ENCODE results near the gene TMEM45A.

DNA sequence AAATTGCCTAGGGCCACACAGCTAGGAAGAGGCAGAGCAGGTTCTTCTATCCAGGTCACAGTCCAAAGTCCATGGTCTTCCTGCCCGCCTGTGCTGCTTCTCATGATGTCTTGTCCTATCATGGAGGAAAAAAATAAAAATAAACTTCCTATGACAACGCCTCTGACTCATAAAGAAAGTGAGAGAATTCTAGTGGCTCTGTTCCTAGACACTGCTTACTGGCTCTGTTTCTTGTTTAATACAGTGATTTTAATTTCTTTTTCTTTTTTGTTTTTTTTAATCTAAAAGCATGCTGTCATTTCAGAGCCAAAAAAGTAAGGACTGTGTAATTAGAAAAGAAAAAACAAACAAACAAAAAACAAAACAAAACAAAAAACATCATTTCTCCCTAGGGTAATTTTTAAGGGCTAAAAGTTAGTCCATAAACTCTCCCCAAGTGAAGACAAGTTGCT, 9.8 kb downstream of the COL8A1 start:
- RRBS: no CpG with 5 or more reads among the region's 2 CpGs

GRCh38 chr3:99684382-99685191, 46.2 kb downstream of the COL8A1 start:
- RRBS: no CpG with 5 or more reads among the region's 5 CpGs

GRCh38 chr3:99869508-99870031, 51.9 kb downstream of the CMSS1 start:
- RRBS: no CpG with 5 or more reads among the region's 1 CpG

GRCh38 chr3:99872975-99873687, 55.5 kb downstream of the CMSS1 start:
- RRBS: no CpG with 5 or more reads among the region's 1 CpG

DNA sequence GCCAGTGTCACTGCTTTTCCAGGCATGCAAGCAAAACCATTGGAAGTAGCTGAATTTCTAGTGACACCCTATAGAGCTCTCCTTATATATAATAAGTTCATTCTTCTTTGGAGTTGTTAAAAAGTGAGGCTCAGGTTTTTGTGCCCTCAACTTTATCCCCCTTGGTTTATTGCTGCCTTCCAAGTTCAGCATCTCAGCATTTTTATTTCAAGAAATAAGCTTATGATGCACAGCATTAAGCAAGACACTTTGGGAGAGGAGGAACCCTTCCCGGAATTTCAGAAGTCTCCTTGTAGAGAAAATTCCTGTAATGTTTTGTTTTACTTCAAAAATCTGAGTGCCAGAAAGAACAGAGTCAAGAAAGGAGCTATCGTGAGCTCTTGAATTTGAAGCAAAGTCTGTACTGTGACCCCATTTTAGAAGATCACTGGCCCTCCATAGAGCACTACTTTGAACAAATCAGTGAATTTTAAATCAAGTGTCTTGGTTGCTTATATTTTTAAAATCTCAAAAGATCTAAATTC, 93.1 kb downstream of the FILIP1L start:
- RRBS: no CpG with 5 or more reads among the region's 2 CpGs

DNA sequence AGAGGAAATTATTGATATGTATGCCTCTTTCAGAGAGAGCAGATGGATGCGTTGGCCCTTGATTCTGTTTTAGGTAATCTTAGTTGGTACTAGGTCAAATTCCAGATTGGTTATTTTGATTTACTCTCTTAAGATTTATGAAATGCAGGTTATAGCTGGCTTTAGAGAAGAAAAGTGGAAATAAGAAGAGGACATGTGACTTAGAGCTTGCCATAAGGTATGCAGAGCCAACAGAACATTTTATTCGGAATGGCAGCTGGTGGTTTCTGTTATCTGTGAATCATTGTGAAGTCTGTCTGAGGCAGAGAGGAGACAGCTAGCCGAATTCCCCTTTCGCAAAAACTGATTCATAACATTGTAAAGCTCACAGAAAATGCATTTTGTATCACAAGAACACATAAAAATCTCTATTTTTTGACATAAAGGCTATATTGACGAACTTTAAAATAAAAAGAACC, 82.1 kb downstream of the FILIP1L start:
- RRBS: no CpG with 5 or more reads among the region's 5 CpGs

GRCh38 chr3:100040431-100041013, 73.8 kb downstream of the FILIP1L start:
- RRBS: no CpG with 5 or more reads among the region's 3 CpGs

DNA sequence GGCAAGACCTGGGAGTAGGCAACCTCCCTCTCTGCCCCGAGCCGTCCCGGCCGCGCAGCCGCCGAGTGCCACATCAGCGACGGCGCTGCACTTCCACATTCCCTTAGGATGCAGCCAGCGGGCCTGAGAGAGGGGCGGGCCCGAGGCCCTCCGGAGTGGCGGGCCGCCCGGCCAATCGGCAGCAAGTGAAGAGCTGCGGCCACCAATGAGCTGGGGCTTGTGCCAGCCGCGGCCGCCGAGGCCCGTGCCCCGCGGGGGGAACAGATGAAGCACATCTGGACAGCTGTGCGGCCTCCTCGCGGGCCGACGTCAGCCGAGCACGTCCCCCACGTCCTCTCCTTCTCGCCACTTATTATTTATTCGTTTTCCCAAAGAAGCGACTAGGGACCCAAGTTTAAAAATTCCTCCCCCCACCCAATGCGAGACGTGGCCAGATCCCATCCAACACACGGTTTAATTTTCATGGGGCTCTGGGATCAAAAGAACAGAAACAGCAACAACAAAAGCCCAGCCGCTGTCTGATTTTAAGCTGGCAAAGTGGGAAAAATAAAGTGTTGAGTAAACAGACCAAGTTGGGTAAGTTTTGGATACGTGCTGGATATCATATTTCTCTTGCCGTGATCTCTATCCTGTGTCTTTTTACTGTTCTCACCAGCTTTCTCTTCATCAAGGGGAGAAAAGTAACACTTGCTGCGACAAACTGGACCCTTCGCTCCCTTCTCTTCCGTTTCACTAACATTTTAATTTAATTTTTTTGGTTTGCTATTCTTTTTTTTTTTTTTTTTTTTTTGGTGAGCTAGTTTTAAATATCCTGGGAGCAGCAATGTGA, at the start of gene TMEM45A:
TMEM45A (plus strand) TSS at position 267 of the 829 bp plus-strand sequence.
- RRBS: 2% methylated on average over 3 of the region's 46 CpGs

DNA sequence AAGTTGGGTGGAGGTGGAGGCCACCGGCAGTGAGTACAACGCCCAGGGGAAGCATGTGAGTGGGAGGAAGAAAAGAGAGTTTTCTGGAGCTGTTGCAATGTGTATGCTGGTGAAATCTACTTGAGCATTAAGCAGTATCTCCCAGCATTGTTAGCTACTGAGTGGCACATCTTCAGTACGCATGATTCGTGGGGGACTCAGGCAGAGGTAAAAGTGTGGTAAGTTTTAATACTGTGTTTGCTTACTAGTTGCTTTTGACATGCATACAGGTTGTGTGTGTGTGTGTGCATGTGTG, 26.6 kb downstream of the TMEM45A start:
- RRBS: no CpG with 5 or more reads among the region's 4 CpGs

- RRBS: no CpG with 5 or more reads among the region's 2 CpGs
Measured at GRCh38 chr3:100546327-100546729, 53.9 kb downstream of the TMEM45A start.

DNA sequence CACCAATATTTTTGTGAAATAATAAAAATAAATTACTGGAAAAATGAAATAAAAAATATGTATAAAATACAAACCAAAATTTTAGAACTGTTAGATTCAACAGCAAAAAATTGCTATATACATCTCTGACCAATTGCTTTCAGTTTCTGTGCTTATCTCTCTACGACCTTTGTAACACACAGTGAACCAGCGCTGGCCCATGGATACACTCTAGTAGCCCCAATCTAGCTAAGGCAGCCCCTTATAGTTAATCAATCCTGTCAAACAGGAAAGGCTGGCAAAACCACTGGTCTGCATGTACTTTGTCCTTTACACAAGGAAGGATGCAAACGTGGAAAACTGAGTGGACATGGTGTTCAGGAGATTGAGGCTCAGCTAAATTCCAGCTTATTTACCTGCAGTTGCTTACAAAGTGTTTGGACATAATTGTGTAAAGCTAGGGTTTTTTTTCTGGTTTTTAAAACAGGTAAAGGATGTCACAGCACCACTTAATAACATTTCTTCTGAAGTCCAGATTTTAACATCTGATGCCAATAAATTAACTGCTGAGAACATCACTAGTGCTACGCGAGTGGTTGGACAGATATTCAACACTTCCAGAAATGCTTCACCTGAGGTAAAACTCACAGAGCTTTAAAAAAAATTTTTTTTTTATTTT, 25.9 kb downstream of the ADGRG7 start:
- RRBS: no CpG with 5 or more reads among the region's 5 CpGs

DNA sequence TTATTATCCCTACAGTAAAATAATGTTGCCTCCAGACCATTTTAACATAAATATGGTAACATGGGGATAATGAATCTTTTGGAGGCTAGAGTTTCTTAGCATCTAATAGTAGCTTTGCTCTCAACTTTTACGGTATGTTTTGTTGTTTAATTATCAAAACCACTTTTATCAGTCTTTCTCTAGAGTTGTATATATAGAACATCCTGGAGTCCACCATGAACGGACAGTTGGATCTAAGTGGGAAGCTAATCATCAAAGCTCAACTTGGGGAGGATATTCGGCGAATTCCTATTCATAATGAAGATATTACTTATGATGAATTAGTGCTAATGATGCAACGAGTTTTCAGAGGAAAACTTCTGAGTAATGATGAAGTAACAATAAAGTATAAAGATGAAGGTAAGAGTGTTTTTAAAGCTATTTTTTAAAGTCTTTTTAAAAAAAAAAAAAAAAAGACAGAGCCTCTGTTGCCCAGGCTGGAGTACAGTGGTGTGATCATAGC, 4.2 kb downstream of the TFG start:
- RRBS: no CpG with 5 or more reads among the region's 5 CpGs

GRCh38 chr3:101567253-101568151, 5.8 kb downstream of the TRMT10C start:
- RRBS: no CpG with 5 or more reads among the region's 7 CpGs

- RRBS: no CpG with 5 or more reads among the region's 3 CpGs
Measured at GRCh38 chr3:101649035-101649289, 28.0 kb downstream of the ZBTB11 start.

DNA sequence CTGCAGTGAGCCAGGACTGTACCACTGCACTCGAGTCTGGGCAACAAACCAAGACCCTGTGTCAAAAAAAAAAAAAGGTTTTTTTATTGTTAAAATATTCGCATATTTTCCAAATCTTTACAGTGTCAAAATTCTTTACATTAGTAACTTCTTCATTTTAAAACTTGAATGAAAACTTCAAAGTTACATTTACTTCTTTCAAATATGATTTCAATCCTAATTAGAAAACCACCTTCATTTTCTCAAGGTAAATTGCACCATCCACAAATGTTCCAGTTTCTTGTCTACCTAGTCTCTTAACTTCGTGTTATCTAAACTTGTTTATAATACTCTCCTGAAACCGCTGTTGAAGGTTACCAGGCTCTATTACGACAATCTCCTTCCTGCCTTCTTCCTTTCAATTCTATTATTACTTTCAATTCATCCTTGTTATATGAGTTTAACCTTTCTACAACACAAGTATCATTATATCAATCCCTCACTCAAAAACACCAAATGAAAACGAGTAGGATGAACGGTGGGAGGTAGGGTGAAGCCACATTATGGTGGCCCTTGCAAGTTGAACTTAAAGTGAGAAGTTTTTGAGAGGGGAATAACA, 3.7 kb upstream of the CEP97 start:
- RRBS: no CpG with 5 or more reads among the region's 7 CpGs

- RRBS: no CpG with 5 or more reads among the region's 5 CpGs
Measured at GRCh38 chr3:101851088-101851638, 1.8 kb downstream of the NFKBIZ start.

DNA sequence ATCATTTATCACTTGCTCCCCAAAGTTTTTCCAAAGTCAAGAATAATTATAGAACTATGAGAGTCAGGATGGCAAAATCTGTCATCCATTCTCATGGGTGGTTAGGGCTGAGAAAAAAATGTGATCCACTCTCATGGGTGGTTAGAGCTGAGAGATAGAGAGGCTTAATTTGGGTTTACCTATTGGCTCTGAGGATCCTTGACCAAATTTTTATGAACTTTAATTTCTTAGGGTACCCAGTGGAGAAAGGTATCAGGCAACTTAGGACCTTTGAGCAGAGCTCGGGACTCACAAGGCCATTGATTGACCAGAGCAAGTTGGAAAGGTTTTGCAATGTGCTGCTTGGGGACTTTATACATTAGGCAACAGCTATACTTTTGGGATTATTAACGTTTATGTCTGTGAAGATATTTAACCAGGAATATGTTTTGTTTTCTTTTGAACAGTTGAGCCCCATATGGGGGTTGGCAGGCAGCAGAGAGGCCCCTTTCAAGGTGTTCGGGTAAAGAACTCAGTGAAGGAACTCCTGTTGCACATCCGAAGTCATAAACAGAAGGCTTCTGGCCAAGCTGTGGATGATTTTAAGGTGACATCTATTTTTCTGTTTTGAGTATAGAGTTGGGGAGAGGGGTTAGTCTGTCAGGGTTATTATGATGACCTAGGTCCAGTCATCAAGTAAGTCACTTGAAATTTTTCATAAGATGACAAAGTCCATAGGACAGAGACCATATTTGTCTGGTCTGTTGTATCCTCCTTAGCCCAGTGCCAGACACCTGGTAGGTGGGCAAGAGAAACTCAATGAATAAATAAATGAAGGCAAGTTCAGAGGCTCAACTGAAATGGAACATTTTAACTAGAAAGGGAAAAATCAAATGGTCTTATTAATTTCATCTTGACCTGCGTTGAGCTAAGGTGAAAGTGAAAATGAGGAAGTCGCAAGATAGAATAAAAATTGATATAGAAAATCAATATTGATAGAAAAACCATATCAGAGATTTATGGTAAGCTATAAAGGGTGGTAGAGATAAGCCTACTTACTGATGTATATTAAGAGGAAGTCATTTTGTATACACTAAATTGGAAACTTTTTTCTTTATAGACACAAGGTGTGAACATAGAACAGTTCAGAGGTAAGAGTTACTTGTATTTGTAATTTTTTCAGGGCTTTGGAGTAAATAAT, 2.7 kb downstream of the NFKBIZ start:
- RRBS: no CpG with 5 or more reads among the region's 6 CpGs

DNA sequence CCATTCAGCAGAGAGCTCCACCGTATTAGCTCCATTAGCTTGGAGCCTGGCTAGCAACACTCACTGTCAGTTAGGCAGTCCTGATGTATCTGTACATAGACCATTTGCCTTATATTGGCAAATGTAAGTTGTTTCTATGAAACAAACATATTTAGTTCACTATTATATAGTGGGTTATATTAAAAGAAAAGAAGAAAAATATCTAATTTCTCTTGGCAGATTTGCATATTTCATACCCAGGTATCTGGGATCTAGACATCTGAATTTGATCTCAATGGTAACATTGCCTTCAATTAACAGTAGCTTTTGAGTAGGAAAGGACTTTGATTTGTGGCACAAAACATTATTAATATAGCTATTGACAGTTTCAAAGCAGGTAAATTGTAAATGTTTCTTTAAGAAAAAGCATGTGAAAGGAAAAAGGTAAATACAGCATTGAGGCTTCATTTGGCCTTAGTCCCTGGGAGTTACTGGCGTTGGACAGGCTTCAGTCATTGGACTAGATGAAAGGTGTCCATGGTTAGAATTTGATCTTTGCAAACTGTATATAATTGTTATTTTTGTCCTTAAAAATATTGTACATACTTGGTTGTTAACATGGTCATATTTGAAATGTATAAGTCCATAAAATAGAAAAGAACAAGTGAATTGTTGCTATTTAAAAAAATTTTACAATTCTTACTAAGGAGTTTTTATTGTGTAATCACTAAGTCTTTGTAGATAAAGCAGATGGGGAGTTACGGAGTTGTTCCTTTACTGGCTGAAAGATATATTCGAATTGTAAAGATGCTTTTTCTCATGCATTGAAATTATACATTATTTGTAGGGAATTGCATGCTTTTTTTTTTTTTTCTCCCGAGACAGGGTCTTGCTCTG, 10.3 kb downstream of the NFKBIZ start:
- RRBS: no CpG with 5 or more reads among the region's 5 CpGs

DNA sequence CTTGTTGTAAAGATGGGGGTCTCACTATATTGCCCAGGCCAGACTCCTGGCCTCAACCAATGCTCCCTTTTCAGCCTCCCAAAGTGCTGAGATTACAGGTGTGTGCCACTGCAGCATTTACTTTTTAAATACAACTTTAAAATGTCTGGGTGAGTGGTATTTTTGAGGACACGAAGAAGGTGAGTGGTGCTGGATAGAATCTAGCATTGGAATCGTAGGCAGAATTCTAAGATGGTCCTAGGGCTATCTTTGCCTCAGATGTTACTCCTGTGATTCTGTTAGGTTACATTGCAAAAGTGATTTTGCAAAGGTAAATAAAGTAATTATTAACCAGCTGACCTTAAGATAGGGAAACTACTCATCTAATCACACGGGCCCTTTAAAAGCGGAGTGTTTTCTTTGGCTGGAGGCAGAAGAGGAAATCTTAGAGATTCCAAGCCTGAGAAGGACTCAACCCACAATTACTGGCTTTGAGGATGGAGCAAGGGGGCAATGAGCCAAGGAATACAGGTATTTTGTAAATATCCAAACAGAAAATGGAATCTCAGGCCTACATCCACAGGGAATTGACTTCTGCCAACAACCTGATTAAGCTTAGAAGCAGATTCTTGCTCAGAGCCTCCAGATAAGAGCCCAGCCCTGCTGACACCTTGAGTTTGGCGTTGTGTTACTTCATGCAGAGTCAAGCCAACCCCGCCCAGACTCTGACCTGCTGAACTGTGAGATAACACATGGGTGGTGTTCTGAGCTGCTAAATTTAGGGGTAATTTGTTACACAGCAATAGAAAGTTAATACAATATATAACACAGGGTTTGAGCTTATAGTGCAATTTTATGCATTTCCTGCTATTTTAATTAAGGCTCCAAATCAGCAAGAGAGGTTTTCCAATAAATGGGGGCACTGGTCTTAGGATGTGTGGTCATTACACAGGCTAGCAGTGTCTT, 19.2 kb downstream of the NFKBIZ start:
- RRBS: no CpG with 5 or more reads among the region's 6 CpGs

Measured in amniotic epithelial cell (primary cell).